Omental fat pad (tissue), 4 donors: Measurements from ENCODE around the gene C9orf85.

DNA sequence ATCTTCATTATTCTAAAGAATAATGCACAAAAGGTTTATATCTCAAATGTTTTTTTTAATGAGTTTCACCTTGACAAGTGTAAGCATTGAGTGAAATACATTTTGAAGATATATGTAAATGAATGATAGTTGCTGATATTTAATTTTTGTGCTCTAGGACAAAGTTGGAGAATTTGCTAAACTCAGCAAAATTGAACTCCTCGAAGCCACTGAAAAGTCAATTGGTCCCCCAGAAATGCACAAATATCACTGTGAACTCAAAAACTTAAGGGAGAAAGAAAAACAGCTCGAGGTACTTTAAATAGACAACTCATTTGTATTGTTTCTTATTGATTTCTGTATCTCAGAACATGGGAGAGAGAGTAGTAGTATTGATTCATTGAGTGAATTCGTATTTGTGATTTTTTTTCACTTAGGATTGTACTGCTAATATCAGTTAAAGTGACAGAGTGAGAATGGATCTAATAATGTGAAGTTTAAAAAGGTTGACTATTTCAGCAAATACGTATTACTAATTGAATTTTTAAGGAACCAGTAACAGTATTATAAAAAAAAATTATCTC is 19.6 kb downstream of the SMC5 start:
- PRO-cap: no peak
- RAMPAGE, long total RNA, 4 experiments: no peak in any of the 4 experiments

GRCh38 chr9:70386355-70387548 is 27.7 kb downstream of the KLF9 start:
- PRO-cap: no peak
- RAMPAGE, long total RNA, 4 experiments: start-site peak on the minus strand in 1 of 4 experiments, at chr9:70386519-70386560 at its widest, 29 reads per replicate

GRCh38 chr9:70406684-70407447 is 7.6 kb downstream of the KLF9 start:
- PRO-cap: no peak
- RAMPAGE, long total RNA, 4 experiments: start-site peak on the minus strand in 1 of 4 experiments, at chr9:70406910-70407100 at its widest, 28 reads per replicate

GRCh38 chr9:70419600-70420169 is 5.2 kb upstream of the KLF9 start:
- PRO-cap: bidirectional peak, plus-strand start at chr9:70420286, minus-strand start at chr9:70420044
- RAMPAGE, long total RNA, 4 experiments: start-site peak on the plus strand in 1 of 4 experiments, at chr9:70419786-70419851 at its widest, 14 reads per replicate; start-site peak on the minus strand in 3 of 4 experiments, at chr9:70420021-70420119 at its widest, 26 to 65 reads per replicate

DNA sequence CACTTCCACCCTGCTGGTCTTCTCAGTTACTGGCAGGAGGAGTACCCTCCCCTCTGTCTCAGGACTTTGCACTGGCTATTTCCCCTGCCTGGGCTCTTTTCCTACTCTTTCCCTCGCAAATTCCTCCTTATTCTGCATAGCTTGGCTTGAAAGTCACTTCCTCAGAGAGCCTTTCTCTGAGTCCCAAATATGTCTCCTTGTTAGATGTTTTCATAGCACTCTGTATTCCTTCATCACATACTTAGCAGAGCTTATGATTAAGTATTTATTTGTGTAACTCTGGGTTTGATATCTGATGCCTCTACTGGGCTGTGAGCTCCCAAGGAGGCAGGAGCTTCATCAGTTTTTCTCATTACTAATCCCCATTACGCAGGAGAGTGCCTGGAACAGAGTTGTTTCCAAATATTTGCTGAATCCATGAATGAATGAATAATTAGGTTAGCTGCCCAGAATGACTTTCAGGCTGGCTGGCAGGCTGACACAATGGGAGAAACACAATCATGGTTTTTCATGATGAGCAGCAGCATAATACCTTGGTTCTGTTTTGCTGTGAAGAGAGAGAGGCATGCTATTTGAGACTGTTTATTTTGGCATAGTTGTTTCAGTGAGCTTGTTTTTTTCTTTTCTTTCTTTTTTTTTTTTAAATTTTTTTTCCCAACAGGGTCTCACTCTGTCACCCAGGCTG is 160.0 kb upstream of the KLF9 start:
- PRO-cap: no peak
- RAMPAGE, long total RNA, 4 experiments: no peak in any of the 4 experiments

DNA sequence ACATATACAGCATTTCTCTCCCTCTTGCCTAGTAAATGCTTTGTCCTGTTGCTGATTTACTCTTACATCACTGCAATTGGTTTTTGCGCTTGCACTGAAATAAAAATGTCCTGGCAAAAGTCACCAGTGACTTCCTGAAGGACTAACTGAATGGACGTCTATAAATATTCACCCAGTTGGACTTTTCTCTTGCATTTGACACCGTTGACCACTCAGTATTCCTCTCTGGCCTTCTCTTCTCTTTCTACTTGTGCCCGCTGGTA is 170.6 kb upstream of the KLF9 start:
- PRO-cap: no peak
- RAMPAGE, long total RNA, 4 experiments: no peak in any of the 4 experiments

GRCh38 chr9:70601377-70601994 is 187.0 kb upstream of the KLF9 start:
- PRO-cap: no peak
- RAMPAGE, long total RNA, 4 experiments: start-site peak on the plus strand in 1 of 4 experiments, at chr9:70601915-70601923 at its widest, 9 reads per replicate

GRCh38 chr9:71279040-71279787 is 157.8 kb upstream of the TRPM3 start:
- PRO-cap: no peak
- RAMPAGE, long total RNA, 4 experiments: no peak in any of the 4 experiments

- PRO-cap: no peak
- RAMPAGE, long total RNA, 4 experiments: no peak in any of the 4 experiments
Measured at GRCh38 chr9:71630431-71630995, 137.8 kb downstream of the CEMIP2 start.

DNA sequence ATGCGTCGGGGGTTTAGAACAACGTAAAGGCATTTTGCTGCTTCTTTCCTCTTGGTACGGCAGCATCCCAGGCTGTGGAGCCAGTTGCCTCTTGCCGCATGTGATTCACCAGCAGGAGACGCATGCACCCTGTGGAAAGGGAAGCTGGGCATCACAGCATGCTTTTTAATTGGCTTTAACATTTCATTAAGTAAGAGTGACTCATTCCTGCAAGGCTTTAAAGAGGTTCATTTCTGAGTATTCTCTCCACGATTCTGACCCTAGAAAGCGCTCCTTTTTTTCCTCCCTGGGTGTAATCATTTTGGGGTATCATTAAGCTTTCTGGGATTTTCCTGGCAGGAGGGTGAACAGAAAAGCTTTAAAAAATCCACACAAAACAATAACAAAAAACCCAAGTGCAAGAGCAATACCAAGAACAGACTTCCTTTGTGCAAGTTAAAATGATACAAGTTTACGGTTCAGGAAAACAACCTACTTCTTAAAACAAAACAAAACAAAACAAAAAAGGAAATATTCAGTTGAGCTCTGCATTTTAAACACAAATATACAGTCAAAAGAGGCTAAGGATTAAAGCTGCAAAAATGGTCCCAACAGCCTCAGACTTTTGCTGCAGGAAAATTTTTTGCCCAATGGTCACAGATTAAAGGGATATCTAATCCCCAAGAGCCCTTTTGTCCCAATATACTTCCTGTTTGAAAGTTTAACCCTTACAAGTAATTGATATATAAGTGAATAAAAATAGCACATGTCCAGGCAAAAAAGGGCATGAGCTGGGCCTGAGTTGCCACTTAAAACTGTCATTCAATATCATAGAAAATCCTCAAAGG is 84.2 kb downstream of the CEMIP2 start:
- PRO-cap: no peak
- RAMPAGE, long total RNA, 4 experiments: no peak in any of the 4 experiments

- PRO-cap: no peak
- RAMPAGE, long total RNA, 4 experiments: no peak in any of the 4 experiments
Measured at GRCh38 chr9:71685606-71686596, 82.4 kb downstream of the CEMIP2 start.

- PRO-cap: no peak
- RAMPAGE, long total RNA, 4 experiments: no peak in any of the 4 experiments
Measured at GRCh38 chr9:71793491-71794308, 25.4 kb upstream of the CEMIP2 start.

DNA sequence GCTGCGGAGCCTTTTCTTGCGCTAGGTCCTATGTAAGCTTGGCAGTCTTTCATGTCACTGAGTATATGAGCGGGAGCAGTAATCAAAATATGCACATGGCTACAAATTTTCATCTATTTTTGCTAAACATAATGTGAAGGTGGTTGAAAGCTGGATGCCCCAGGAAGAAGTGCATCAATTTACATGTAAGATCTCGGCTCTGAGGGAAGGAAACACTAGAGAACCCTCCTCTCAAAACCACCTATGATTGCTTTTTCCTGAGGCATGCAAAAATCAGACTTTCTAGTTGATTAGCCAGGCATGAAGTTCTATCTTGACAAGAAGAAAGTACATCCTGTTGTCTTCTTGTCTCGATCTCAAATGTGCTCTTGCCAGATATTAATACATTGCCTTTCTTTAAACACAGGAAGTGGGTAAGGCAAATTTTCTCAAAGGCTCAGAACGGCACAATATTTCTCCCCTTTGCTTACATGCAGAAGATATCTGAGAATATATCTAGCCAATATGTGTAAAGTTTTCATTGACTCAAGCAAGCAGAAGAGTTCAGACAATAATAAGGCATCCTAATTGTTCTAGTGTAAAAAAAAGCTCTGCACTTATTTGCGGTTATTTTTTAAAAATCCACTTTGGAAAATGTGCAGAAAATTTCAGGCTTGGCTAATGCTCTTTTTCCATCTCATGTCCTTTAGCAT is 27.1 kb upstream of the CEMIP2 start:
- PRO-cap: no peak
- RAMPAGE, long total RNA, 4 experiments: no peak in any of the 4 experiments

GRCh38 chr9:71911376-71912243 is at the start of gene C9orf85:
TSS of gene C9orf85 (plus strand) at chr9:71911639.
- PRO-cap: bidirectional peak, plus-strand start at chr9:71911481, minus-strand start at chr9:71911203
- RAMPAGE, long total RNA, 4 experiments: start-site peak on the plus strand in 3 of 4 experiments, at chr9:71911639-71911699 at its widest, 50 to 182 reads per replicate

GRCh38 chr9:72129246-72129632 is 20.0 kb upstream of the GDA start:
- PRO-cap: no peak
- RAMPAGE, long total RNA, 4 experiments: no peak in any of the 4 experiments

DNA sequence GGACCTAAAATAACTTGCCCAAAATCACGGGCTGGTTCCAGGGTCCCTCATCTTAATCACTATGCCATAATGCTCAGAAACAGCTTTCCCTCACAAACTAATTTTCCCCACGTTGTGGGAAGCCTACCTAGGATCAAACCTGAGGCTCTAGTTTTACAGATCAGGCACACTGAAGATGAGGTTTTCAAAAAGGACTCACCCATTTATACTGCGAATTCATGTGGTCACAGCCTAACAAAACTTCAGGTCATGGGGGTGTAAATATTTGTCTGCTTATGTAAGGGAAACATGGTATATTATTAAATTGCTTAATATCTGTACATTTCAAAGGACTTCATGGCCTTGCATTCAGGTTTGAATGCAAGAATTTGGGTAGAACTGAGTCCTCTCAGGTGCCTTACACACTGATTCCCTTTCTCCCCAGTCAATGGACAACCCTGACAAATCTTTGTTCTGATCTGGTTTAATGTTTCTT is 12.1 kb downstream of the ZFAND5 start:
- PRO-cap: no peak
- RAMPAGE, long total RNA, 4 experiments: no peak in any of the 4 experiments

DNA sequence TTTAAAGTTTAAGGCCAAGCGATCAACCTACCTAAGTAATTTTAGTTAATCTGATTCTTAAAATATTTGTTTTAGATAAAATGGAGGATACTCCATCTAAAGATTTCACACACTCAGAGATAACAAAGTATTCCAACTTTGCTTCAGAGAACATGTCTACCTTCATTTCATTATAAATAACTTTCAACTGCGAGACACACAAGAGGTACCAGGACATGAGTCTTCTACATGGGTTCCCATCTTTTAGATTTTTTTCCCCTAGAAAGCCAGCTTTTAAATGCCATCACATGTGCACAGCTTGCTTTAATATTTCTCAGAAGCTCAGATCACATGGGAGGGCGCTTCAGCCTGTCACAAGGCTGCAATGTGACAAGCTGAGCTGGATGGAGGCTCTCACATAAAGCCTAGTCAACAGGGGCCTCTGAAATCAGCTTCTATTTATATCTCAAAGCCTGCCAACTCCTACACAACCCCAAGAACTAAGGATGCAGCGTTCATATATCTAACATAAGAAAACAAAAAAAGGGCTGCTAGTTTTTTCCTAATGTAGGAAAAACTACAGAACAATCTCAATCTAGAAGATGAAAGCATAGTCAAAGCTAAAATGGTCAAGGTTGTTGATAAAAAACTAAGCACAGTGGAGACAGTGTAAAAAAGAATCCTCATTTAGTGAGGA is 2.4 kb downstream of the ZFAND5 start:
- PRO-cap: no peak
- RAMPAGE, long total RNA, 4 experiments: no peak in any of the 4 experiments

- PRO-cap: no peak
- RAMPAGE, long total RNA, 4 experiments: no peak in any of the 4 experiments
Measured at GRCh38 chr9:72365549-72366189, 661 bp upstream of the ZFAND5 start.

DNA sequence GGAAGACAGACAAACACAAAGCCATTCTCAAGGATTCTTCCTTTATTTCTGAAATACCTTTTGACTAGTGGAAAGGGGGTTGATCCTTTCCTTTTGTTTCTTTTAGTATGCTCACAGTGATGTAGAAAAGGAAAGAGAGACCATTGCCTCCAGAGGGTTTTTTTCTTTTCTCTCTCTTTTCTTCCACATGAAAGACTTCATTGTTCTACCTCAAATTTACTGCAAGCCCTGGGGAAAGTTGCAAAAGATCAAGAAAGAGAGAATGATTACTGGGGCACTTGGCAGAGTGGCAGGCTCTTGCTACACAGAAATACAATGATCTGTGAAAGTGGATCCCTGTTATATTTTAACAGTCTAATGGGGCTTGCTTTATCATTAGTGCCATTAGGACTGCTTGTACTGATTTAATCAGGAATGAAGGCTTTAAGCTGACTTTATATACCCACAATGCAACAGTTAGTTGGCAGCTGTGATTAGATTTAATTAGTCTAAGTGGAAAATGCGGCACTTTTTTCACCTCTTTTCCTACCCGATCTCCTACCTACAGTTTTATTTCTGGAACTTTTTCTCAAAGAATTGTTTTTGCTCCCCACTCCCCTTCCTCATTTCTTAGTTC is 66.2 kb upstream of the TMC1 start:
- PRO-cap: no peak
- RAMPAGE, long total RNA, 4 experiments: no peak in any of the 4 experiments

DNA sequence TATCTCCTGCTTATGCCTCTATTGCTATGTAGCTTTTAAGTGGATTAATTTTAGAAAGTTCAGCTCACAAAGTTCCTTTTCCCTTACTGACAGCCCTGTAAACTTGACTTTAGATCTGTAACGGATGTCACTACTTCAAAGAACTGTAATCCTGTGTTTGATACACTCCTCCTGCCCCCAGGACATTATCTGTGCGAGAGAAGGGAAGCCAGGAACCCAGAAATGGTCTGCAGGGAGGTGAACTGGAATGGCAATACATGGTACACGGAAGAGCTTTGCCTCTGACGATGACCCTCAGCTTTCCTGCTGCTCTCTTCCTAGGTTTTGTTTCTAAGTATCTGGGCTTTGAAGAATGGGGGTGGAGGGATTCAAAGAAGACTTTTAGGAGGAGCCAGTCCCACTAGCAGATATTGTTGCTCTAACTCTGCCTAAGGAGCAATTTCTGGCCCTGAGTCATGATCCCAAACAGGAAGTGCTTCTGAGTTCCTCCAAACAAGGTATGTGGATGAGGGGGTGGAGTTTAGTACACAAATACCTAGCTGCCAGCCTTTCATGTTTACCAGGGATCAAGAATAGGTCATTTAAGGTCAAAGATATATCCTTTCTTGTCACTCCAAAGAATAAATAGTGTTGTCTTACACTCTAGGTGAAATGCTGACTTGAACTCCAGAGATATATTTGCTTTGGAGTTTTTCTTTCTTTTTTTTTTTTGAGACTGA is 43.4 kb upstream of the TMC1 start:
- PRO-cap: no peak
- RAMPAGE, long total RNA, 4 experiments: no peak in any of the 4 experiments